Measurements from ENCODE around the genes WBP1, PCGF1, DOK1, SEMA4F, POLE4 and REG3A.

DNA sequence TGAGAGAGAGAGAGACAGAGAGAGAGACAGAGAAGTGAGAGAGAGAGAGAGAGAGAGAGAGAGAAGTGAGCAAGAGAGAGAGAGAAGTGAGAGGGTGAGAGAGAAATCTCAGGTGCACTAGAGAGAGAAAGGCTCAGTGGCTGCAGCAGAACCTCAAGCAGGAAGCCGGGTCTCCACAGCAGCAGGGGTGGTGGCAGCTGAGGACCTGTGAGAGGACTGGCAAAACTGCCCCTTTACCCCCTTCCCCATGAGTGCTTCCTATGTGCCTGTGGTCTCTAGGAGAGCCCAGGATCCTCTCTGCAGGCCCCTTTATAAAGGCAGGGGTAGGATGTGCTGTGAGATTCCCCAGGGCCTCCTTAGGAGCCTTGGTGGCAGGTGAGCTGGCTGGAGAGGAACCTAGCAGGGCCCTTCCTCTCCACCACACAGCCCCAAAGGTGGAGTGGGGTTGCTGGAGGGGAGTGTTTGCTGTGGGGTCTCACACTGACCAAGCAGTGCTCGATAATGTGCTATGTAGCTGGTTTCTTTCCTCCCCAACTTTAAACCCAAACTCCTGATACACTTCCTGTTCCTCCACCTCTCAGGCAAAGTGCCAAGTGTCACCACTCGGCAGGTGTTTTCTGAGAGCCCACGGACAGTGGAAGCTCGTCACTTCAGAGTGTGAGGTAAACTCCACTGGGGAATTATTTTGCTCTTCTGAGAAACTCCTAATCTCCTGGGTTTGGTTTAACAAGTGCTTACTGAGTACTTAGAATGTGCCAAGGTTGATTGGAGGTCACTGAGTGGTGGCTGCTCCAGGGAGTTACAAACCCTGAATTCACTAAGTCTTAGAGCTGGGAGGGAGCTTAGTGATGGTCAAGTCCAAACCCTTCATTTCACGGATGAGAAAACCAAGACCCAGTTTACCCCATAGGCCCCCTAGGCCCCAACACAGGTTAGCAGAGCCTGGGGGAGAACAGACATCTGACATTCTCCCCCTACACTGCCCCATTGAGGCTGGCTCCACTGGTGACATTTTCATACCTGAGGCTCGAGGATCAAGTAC is 52.3 kb downstream of the SLC4A5 start:
- RAMPAGE, long total RNA, result no peak
- RRBS, result no CpG with 5 or more reads among the region's 7 CpGs

DNA sequence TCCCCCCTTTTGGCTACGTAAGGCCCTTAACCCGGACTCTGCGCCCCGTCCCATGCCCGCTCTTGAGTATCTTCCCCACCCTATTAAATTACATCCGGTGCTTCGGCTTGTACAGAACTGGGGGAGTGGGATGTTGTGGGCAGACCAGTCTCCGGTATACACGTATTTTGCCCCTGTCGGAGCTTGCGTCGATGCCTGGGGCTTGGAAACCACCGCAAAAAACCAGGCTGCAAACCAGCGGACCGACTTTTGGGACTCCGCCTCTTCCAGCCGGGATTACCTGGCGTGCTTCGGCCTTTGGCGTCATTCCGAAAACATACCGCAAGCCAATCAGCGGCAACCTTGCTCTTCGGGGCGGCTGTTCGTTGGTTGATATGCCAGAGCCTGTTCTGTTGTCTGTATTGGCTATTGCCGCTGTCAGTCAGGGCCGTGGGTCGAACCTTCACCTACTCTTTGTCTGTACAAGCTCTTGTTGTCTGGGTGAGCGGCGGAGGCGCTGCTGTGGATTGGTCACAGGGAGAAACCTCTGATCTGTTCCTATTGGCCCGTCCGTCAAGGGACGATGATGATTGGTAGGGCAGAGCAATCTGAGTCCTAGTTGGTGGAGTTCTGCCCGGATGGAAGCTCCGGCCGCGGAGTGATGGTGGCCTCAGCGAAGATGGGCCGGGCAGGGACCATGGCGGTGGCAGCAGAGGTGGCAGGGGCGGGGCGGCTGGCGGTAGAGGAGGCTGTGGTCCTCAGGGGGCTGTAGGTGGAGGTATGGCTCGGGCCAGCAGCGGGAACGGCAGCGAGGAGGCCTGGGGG is at the start of gene WBP1:
Gene WBP1, plus strand, starts transcription at position 595 of the 804 bp plus-strand sequence.
- RAMPAGE, long total RNA, result start-site peak on the plus strand centred at position 616 of the sequence, 80 bp wide, 252 and 843 reads in 2 replicates
- RRBS, result 2% methylated on average over 7 of the region's 49 CpGs

- RAMPAGE, long total RNA, result start-site peak on the minus strand at chr2:74507350-74507401, 79 and 84 reads in 2 replicates; start-site peak on the minus strand at chr2:74507671-74507699, 91 and 155 reads in 2 replicates
- RRBS, result 3% methylated on average over 12 of the region's 83 CpGs
Measured at GRCh38 chr2:74507073-74508205, at the start of gene PCGF1. Gene PCGF1, minus strand, starts transcription at chr2:74507695.

DNA sequence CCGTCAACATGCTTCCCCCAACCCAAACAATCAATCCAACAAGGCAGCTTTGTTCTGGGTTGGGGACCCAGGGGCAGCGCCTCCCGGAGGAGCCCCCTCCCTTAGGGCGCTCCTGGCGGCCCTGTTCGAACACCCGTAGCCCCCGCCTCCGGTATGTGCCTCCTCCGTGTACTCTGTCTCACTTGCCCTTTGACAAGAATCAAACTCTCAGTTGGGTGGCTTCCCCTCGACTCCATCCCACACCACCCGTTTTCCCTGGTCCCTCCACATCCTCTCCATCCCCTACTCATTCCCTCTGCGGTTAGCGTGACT is 230 bp downstream of the LOXL3 start:
- RAMPAGE, long total RNA, result no peak
- RRBS, result 33% methylated on average over 7 of the region's 14 CpGs

DNA sequence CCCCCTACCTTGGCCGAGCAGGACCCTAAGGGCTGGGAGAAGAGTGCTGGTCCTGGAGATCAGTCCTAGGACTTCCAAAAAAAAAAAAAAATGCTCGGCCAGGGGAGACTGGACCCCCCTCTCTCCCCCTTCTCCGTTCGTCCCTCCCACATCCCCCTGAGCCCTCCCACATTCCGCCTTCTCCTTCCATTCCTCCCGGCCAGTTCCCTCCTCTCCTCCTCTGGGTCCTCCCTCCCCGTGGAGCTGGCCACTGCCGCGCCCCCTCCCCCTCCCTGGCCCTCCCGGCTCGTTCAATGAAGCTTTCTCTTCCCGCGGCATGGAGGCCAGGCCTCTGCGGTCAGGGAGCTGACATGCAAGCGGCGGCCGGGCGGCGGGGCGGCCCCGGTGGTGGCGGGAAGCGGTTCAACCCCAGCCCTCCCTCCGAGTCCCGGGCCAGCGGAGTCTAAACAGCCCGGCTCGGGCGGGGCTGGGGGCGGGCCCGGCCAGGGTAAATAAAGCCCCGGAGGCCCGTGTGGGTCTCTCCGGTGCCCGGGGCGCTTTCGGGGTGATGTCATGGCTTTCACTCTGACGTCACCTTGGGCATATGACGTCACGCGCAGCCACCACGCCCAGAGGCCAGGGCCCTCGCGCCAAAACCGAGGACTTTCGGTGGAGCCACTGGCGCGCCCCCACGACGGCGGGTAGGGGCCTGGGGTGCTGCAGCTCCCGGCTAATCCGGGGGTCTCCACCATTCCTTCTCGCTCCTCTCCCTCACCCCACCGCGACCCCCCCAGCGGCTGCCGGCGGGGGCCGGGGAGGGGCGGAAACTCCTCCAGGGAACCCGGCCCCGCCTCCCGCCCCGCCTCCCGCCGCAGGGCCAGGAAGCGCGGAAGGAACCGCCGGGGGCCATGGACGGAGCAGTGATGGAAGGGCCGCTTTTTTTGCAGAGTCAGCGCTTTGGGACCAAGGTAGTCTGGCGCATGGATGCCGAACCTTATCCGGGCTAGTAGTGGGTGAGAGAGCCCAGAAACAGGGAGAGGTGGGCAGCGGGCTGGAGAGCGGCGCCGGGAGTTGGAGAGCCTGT is at the start of gene DOK1:
Gene DOK1, plus strand, starts transcription at position 853 of the 1,063 bp plus-strand sequence.
- RAMPAGE, long total RNA, result no peak
- RRBS, result 2% methylated on average over 41 of the region's 81 CpGs

DNA sequence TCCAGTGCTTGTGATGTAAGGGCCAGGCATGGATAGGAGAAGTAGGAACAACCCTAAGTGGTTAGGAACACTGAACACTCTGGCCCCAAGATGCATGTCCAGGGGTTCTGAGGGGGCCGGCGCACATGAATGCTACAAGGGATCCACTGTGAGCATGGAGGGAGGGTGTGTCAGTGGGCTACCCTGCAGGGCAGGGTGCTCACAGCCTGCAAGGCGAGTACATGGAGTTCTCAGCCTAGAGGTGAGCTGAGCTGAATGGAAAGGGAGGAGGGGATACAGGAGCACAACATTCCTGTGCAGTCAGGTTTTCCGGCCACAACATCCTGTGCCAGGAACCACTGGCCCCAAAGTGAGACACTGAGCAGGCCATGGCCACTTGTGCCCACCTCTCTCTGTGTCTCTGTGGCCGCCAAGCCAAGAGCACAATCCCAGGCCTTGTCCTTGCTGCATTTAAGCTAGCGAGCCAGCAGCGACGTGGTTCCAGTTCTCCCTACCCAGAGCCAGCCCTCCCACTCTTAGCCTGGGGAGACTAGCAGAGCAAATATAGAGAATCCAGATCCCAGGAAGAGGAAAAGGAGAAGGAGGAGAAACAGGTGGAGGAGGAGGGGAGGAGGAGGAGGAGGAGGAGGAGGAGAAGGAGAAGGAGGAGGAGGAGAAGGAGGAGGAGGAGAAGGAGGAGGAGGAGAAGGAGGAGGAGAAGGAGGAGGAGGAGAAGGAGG is 6.1 kb downstream of the DOK1 start:
- RAMPAGE, long total RNA, result no peak
- RRBS, result no CpG with 5 or more reads among the region's 8 CpGs

GRCh38 chr2:74653940-74654615 is at the start of gene SEMA4F:
Gene SEMA4F, plus strand, starts transcription at chr2:74654247.
- RAMPAGE, long total RNA, result no peak
- RRBS, result 2% methylated on average over 20 of the region's 54 CpGs

GRCh38 chr2:74778021-74779060 is 55.6 kb upstream of the HK2 start:
- RAMPAGE, long total RNA, result no peak
- RRBS, result no CpG with 5 or more reads among the region's 14 CpGs

GRCh38 chr2:74834375-74835416 is 769 bp downstream of the HK2 start:
- RAMPAGE, long total RNA, result no peak
- RRBS, result under 1% methylated on average over 36 of the region's 110 CpGs

DNA sequence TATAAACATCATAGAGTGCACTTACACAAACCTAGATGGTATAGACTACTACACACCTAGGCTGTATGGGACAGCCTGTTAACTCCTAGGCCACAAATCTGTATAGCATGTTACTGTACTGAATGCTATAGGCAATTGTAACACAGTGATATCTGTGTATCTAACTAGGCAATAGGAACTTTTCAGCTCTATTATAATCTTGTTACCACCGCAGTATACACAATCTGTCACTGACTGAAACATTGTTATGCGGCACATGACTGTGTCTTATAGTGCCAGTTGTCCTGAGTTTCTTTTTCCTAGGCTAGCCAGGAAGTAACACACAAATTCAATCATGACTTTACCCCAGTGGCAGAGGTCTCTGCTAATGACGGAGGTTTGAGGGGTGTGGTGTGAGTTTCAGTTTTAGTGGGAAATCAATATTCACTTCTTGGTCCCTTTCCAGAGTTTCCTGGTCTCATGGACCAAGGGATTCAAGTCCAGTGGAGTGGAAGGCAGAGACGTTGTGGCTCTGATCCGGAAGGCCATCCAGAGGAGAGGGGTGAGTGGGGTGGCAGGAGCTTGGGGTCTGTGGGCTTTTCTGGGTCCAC is 39.0 kb downstream of the HK2 start:
- RAMPAGE, long total RNA, result no peak
- RRBS, result no CpG with 5 or more reads among the region's 5 CpGs

DNA sequence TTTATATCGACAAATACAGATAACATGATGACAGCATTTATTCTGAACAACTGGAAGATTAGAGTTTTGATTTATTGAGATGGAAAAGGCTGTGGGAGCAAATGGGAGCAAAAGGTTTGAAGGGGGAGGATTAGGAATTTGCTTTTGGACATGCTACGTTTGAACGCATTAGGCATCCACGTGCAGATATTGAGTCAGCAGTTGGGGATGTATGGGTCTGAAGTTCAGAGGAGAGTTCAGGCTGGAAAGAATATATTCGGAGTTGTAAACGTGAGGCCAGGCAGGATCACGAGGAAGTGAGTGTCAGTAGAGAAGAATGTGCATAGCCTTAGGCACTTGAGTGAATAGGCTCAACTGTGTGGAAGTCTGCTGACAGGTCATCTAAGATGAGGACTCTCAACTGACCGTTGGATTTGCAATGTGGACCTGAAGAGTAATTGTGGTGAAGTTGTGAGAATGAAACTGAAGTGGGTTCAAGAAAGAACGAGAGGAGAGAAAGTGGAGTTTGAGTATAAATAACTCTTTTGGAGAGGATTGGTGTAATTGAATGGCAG is 40.7 kb upstream of the POLE4 start:
- RAMPAGE, long total RNA, result no peak
- RRBS, result no CpG with 5 or more reads among the region's 9 CpGs

- RAMPAGE, long total RNA, result start-site peak on the minus strand at chr2:74958878-74958929, 44 and 26 reads in 2 replicates
- RRBS, result under 1% methylated on average over 7 of the region's 86 CpGs
Measured at GRCh38 chr2:74957951-74959208, at the start of gene POLE4. Gene POLE4, plus strand, starts transcription at chr2:74958643.

- RAMPAGE, long total RNA, result no peak
- RRBS, result no CpG with 5 or more reads among the region's 6 CpGs
Measured at GRCh38 chr2:74959349-74959751, 907 bp downstream of the POLE4 start.

GRCh38 chr2:75238914-75239406 is 39.6 kb upstream of the TACR1 start:
- RAMPAGE, long total RNA, result no peak
- RRBS, result no CpG with 5 or more reads among the region's 5 CpGs

DNA sequence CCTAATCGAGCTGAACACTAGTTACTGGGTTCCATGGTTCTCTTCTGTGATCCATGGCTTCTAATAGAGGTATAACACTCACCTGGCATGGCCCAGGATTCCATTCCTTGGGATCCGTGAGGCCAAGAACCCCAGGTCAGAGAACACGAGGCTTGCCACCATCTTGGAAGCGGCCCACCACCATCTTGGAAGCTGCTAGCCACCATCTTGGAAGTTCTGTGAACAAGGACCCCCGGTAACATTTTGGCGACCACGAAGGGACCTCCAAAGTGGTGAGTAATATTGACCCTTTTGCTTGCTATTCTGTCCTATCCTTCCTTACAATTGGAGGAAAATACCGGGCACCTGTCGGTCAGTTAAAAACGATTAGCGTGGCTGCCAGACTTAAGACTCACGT is 161.5 kb upstream of the GCFC2 start:
- RAMPAGE, long total RNA, result no peak
- RRBS, result no CpG with 5 or more reads among the region's 12 CpGs

GRCh38 chr2:76037689-76037896 is 326.9 kb upstream of the GCFC2 start:
- RAMPAGE, long total RNA, result no peak
- RRBS, result no CpG with 5 or more reads among the region's 1 CpG

DNA sequence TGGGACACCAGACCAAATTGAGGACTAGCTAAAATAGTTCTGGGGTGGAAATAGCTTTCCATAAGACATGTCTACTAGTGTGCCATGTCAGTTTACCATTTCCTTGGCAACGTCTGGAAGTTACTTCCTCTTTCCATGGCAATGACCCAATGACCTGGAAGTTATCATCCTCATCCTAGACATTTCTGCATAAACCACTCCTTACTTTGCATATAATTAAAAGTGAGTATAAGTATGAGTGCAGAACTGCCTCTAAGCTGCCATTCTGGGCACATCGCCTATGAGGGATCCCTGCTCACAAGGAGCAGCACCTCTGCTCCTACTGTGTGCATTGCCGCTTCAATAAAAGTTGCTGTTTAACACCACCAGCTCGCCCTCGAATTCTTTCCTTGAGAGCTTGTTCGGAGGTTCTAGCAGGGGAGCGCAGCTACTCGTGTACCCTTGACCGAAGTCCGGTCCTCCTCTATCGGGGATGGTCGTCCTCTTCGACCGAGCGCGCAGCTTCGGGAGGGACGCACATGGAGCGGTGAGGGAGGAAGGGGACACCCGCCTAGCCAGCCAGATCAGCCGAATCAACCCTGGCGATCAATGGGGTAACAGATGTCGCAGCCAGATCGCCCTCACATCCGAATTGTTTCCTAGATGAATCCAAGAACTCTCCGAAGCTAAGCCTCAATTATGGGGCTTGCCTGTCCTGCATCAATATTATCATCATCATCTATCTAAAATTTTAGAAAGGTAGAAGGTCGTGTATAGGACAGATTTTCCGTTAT is 734.3 kb upstream of the GCFC2 start:
- RAMPAGE, long total RNA, result no peak
- RRBS, result no CpG with 5 or more reads among the region's 28 CpGs

DNA sequence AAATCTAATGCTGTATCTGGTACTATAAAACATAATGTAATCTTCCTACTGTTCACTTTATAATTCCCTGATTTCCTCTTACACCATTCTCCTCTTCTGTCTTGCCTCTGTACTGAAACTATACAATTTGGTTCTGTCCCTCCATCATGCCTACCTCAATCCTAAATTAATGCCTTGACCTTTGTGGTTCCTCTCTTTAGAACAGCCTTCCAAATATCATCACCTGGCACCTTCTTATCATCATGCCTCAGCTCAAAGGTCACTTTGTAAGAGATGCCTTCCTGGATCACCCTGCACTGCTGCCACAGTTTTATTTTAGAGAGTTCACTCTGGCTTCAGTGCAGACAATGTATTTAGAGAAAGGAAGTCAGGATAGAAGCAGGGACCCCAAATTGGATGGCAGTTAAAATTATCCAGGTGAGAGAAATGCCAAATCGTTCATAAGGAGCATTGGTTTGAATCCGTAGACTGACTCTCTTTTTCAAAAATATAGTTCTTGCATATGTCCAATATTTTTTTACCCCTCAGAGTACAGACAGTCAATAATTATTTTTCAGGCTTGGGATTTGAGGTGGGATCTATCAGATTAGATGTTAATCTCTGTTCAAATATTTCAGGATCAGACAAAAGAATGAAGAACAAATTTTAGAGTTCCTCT is 64.4 kb downstream of the LRRTM4 start:
- RAMPAGE, long total RNA, result no peak
- RRBS, result no CpG with 5 or more reads among the region's 2 CpGs

GRCh38 chr2:79159130-79159810 is at the start of gene REG3A:
Gene REG3A, minus strand, starts transcription at chr2:79159753.
- RAMPAGE, long total RNA, result no peak
- RRBS, result no CpG with 5 or more reads among the region's 4 CpGs

DNA sequence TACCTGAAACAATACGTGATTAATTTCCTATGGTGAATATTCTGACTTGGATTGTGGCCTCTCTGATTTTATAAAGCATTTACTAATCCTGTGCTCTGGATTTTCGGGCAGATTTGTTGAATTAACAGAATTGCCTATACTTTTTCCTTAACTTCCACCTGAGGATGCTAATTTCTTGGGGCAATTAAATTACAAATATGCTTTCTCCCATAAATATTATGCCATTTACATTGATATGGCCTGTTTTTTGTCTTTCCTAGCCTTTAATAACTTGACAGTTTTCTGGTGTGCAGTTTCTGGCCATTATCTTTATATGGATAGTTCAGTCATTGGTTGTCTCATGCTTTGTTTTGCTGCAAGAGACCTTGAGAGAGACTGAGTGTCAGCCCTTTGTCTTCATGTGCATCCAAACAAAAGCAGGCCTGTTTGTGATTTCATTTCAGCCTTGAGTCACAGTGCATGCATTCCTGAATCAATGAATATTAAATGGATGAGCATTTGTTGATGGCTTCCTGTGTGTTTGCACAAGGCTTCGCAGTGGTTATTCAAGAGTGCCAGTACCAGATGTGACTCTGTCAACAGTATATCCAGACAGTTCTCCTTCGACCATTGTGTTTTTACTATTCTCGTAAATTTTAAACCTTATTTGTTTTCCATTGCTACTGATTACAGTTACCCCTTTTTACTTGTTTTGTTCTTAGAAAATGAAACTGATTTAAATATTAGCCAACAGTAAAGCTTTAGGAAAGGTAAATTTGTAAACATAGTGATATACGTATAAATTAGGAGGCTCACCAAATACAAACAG is 319.6 kb downstream of the CTNNA2 start:
- RAMPAGE, long total RNA, result no peak
- RRBS, result no CpG with 5 or more reads among the region's 6 CpGs

All from kidney epithelial cell (primary cell).